ENCODE data around the gene FERD3L.

GRCh38 chr7:16662271-16662937, 16.4 kb downstream of the BZW2 start:
- PRO-cap: no peak

- PRO-cap: no peak
Measured at GRCh38 chr7:16755341-16756102, 2.0 kb downstream of the TSPAN13 start.

- PRO-cap: no peak
Measured at GRCh38 chr7:16847025-16847837, 34.6 kb downstream of the AGR3 start.

DNA sequence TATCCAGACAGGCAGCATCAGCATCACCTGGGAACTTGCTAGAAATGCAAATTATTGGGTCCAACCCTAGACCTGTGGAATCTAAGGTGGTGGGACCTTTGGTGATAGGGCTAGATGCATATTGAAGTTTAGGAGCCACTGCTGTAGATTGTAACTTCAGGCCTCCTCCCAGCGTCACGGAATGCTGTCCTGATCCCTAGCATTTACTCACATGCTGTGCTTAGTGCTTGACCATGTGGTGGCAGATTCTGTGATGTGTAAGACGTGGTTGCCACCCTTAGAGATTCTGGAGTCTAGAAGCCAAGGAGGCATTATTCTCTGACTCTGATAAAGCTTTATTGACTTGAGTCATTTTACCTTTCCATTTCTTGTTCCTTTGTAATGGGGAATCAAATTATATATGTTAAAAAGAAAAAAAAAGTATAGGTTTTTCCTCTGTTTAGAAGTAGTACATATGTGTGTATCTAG, 13.5 kb downstream of the AHR start:
- PRO-cap: no peak

DNA sequence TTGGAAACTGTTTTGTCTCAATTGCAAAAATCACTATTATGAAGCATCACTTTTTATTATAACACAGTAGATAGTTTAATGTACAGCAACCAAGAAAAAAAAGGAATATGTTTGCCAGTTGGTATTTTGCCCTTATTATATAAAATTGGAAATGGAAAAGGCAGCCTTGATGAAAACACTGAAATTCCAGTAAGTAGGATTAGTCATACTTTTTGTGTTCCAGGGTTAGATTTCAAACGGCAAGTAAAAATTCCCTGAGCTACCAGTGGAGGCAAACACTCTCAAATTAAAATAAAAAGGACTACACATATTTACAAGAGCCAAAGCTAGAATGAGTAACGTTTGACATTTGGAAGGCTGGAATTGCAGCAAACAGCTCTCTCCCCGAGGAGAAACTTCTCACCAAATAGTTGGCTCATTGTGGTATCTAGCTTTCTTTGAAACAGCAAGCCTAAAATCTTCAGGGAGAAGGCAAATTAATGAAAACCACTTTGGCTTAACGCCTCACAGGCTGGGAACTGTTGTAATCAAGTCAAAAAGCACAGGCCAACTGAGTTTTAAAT, 288.5 kb downstream of the SNX13 start:
- PRO-cap: no peak

GRCh38 chr7:17781956-17783042, 158.0 kb downstream of the SNX13 start:
- PRO-cap: no peak

- PRO-cap: no peak
Measured at GRCh38 chr7:17886623-17887302, 53.5 kb downstream of the SNX13 start.

DNA sequence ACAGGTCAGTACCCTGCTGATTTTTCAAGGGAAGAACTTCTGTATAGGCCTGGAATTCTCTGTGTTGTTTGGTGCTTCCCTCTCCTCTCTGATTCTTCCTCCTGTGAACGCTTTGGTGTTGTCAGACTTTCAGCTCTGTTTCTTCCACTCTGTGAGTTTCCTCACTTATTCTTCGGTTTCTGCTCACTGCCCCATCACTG, 153.5 kb upstream of the HDAC9 start:
- PRO-cap: no peak

DNA sequence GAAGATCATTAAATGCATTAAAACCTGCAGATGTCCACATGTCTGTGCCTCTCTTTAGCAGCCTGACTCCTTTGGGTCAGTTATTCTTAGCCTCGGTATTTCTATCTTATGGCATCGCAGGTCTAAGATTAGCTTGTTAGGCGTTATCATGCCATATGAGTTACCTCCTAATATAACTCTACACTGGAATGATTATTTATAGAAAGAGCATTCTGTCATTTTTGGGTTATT, 10.2 kb downstream of the HDAC9 start:
- PRO-cap: no peak

DNA sequence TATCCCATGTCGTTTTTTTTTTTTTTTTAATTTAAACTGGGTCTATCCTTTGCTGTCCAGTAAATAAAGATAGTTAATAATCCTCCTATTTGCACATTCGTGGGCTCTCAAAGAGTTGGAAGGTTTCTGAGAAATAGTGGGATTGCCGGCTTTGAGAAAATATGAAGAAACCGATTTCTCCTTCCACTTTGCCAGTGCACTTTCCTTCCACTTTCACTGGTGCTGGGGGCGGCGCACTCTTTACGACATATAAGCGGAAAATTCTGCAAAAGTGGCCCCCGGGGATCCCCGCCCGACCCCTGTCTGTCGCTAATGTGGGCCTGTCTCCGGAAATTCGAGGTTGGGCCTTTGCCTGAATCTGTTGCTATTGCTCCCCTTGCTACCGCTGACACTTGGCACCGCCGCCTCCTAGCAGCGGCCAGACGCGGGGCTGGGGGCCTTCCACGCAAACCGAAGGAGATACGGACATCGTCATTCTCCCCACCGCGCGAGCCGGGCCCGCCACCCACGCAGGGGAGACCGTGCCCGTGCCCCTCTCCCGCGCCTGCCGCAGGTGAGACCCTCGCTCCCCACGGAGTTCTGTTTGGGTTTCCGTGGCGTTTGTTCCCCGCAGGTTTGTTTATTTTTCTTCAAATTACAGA, 5.2 kb downstream of the TWIST1 start:
- PRO-cap: no peak

DNA sequence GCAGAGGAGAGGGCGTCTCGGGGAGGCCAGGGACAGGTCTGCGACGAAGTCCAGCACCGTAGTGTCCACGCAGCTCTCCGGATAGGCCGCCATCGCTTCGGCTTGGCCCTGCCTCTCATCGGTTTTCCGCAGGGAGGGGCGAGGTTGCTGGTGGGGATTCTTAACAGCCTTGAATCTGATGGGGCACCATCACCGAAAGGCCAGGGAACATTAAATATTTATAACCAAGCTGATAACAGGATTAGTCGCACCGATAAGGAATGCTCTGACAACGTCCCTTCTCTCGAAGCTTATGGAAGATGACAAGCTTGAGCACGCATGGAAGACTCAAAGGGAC, at the start of gene FERD3L:
Gene FERD3L (minus strand): TSS at position 152 of the 337 bp plus-strand sequence.
- PRO-cap: no peak

- PRO-cap: no peak
Measured at GRCh38 chr7:19707167-19707717, 1.6 kb downstream of the POLR1F start.

DNA sequence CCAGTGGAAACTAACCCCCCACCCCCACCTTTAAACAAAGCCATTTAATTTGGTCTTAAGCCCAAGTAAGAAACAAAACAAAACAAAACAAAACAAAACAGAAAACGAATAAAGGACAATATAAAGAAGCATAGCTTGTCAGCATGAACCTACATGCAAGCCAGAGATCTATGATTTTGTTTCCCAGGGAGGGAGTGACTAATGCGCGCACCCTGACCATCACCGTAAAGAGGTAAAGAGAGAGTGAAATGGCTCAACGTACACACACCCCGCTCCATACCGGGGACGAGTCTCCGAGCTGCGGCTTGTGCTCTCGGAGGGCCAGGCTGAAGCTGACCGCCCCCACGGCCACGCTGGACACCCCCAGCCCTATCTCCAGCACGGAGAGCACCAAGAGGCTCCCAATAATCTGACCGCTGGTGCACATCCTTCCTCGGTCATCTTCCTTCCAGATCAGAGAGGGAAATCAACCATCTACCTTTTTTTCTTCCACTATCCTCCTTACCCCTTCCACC, 1.1 kb downstream of the TMEM196 start:
- PRO-cap: no peak

- PRO-cap: no peak
Measured at GRCh38 chr7:20140230-20140912, 76.8 kb downstream of the MACC1 start.

DNA sequence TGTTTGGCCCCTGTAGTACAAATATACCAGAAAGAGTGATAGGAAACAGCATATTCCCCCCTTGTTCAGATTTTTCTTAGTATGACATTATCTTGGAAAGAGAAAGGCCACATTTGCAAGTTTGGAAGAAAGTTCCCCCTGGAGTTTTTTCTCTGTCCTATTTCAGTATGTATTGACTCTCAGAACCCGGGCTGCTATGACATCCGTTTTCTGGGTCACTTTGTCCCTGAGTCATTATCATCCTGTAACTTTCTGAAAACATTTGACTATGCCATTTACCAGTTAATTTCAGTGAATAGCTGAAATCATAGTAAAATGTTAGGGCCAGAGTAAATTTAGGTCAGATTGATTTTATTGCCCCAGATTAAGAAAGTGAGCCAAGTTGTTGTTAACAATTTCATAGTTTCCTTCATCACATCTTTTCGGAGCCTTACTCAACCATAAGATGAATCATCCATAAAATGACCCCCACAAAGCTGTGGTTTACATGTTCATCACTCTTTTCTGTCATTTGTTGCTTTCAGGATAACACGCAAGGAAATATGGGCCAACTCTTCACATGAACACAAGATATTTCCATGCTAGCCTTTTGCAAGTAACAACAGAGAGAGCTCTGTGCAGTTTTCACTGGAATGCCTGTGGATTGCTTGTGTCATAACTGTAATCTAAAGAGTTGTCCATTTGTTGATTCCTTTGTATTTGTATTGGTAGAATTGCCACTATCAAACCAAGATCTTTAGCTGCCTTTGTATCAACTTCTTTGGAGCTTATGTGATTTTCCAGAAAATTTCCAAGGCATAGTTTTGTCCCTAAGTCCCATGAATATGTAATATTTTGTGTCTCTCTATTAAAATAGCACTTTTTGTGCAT, 3.9 kb upstream of the MACC1 start:
- PRO-cap: no peak

DNA sequence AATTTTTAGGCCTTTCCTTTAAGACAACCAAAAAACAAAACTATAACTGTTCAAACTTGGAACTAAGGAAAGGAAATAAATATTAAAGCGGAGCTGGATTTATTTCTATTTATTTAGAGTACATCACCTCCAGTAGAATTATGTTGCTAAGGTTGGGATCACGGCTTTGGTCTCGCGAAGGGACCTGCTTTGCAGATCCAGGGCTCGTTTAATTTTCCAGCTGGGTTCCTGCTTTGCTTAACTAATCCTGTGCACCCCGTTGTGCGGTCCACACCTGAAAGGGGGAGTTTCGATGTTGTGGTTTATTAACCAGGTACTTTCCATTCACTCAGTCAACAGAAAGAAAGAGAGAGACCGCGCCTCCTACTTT, 1.5 kb upstream of the ITGB8 start:
- PRO-cap: no peak

DNA sequence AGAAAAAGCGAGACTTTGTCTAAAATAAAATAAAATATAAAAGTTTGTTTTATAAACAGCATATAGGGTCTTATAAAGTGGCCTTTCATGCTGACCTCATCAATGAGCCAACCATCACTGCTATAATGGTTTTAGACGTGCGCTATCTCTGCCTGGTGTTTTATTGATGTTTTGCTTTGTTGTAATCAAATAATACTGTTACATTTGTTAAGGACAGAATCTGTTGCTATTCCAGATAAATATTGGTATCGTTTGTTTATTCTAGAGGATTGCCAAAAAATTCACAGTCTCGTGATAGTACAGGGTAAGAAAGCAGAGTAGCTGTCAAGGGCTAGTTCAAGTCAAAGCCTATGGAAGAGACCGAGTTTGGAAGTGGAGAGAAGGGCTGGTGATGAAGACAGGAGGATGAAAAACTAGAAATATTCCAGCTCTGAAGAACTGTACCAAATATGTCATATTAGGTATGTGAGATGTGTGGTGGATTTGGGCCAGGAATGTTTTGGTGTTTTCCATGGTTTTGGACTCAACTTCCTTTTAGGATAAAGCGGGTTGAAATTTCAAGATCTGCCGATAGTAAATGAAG, 9.4 kb downstream of the ITGB8 start:
- PRO-cap: no peak

GRCh38 chr7:20442273-20442533, 111.5 kb downstream of the ITGB8 start:
- PRO-cap: no peak

- PRO-cap: no peak
Measured at GRCh38 chr7:20777089-20778064, 9.3 kb downstream of the SP8 start.

DNA sequence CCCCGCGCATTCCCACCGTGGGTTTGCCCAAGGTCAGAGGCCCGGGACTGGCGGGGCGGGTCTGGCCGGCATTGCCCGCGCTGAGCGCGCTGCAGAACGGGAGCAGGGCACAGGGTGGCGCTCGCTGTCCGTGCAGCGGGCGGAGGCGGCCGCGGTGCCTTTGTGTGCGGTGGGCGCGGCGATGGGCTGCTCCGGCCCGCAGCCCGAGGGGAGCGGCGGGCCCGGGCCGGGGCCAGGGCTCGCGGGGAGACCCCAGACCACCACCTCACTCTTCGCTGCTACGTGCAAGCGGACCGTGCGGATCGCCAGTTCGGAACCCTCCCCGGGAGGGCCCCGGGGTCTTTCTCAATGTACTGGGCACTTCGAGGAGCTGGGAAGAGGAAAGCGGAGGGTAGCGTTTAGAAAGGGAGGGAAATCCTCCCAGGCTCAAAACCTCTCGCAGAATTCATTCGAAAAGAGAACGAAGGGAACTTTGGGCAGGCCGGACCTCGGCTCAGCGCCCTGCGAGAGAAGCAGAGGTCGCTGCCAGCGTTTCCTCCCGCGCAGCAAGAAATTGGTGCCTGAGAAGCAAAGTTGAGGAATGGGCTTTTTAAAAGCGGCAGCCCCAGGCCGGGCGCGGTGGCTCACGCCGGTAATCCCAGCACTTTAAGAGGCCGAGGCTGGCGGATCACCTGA, 8.5 kb downstream of the SP8 start:
- PRO-cap: no peak